AG04450 (cell line): ENCODE measurements around the gene ADAMTS17.

GRCh38 chr15:98743726-98744831, 95.7 kb downstream of the IGF1R start:
- CAGE, long polyA plus RNA, result no peak
- RRBS, result no CpG with 5 or more reads among the region's 8 CpGs

DNA sequence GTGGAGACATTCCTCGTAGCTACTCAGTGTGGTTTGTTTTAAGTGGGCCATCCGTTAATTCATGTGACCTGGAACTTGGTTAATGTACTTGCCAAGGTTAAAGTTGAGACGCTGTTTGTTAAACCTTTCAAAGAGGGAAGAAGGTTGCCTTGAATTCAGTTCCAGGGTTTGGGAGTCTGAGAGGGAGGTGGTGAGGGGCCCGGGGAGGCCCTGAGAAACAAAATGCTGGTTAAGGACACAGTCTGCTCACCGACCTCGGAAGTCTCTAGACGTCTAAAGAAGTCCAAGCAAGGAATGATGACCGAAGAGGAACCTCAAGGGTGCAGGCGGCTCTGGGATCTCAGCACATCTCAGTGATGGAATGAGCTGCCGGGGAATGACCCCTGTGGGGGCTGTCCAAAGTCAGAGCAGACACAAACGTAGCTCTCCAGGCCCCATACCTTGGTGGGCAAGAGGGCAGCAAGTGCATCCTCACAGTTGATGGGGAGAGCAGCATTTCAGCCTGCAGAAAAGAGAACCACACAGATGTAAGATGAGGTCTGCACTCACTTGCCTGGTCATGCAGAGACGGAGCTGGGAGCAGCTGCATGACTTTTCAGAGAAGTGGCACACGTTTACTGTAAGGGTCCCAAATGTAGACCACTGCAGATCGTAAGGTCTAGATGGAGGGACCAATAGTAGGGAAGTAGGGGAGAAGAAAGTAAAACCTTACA, 129.0 kb downstream of the IGF1R start:
- CAGE, long polyA plus RNA, result no peak
- RRBS, result no CpG with 5 or more reads among the region's 14 CpGs

GRCh38 chr15:98787989-98788785, 139.8 kb downstream of the IGF1R start:
- CAGE, long polyA plus RNA, result no peak
- RRBS, result no CpG with 5 or more reads among the region's 9 CpGs

DNA sequence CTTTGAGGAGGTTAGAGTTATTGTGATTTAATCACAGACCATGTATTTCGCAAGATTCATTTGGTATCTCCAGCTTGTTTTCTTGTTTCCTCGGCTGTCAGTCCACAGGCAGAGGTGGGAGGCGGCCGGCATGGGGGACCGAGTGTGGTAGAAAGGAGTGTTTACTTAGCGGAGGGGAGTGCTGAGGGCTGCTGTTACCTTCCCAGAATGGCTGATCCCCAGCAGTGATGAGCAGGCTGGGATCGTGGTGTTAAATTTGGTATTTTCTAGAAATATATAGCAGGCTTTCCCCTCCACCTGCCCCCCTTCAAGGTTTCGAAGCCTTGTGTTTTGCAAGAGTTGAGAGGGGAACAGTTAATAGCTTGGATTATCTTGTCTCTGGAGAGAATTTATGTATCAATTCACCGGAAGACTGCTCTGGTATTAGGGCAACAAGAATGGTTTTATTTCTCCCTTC, 151.2 kb downstream of the IGF1R start:
- CAGE, long polyA plus RNA, result no peak
- RRBS, result no CpG with 5 or more reads among the region's 9 CpGs

- CAGE, long polyA plus RNA, result no peak
- RRBS, result no CpG with 5 or more reads among the region's 9 CpGs
Measured at GRCh38 chr15:98870748-98871478, 136.7 kb downstream of the PGPEP1L start.

DNA sequence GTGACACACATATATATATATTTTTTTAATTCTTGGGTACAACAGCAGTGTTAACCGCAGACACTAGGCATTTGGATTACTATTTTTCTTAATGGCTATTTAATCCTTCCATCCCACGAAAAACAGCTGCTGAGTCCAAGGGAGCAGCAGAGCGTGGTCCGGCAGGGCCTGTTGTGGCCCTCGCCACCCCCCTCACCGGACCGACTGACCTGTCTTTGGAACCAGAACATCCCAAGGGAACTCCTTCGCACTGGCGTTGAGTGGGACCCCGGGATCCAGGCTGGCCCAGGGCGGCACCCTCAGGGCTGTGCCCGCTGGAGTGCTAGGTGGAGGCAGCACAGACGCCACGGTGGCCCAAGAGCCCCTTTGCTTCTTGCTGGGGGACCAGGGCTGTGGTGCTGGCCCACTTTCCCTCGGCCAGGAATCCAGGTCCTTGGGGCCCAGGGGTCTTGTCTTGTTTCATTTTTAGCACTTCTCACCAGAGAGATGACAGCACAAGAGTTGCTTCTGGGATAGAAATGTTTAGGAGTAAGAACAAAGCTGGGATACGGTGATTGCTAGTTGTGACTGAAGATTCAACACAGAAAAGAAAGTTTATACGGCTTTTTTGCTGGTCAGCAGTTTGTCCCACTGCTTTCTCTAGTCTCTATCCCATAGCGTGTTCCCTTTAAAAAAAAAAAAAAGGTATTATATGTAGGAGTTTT, 48.3 kb downstream of the PGPEP1L start:
- CAGE, long polyA plus RNA, result no peak
- RRBS, result 95% methylated on average over 5 of the region's 18 CpGs

GRCh38 chr15:99110510-99111388, 5.9 kb downstream of the SYNM start:
- CAGE, long polyA plus RNA, result no peak
- RRBS, result no CpG with 5 or more reads among the region's 9 CpGs

- CAGE, long polyA plus RNA, result no peak
- RRBS, result no CpG with 5 or more reads among the region's 3 CpGs
Measured at GRCh38 chr15:99115144-99115365, 10.2 kb downstream of the SYNM start.

GRCh38 chr15:99127730-99127976, 22.8 kb downstream of the SYNM start:
- CAGE, long polyA plus RNA, result no peak
- RRBS, result no CpG with 5 or more reads among the region's 3 CpGs

DNA sequence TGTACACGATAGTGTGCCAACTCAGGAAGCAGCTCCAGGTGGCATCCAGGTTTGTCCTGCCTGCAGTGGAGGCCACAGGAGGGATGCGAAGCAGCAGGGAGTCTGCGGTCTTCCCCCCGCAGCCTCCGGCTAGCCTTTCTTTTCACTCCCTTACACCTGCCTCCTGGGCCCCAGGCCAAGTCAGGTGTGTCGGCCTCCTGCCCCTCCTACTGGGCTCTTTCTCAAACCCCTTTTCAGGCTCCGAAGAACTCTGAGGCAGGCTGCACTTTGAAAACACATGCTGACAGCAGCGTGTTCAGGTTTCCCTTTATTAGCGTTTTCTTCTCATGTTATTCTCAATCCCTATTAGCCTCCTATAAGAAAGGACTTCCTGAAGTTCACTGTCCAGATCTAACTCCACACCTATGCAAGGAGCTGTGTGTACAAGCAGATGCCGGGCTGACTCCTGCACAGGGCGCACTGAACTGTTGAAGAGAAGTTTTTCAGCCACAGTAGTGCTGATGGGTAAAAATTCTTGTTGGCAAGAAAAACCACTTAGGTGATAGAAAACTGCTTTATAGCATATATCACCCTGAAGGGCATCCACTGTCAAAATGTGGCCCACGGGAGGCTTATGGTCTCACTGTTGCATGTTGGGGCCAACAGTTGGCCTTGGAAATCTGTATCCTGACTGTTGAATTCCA, 32.5 kb downstream of the SYNM start:
- CAGE, long polyA plus RNA, result no peak
- RRBS, result no CpG with 5 or more reads among the region's 12 CpGs

- CAGE, long polyA plus RNA, result no peak
- RRBS, result no CpG with 5 or more reads among the region's 4 CpGs
Measured at GRCh38 chr15:99139246-99139610, 34.3 kb downstream of the SYNM start.

DNA sequence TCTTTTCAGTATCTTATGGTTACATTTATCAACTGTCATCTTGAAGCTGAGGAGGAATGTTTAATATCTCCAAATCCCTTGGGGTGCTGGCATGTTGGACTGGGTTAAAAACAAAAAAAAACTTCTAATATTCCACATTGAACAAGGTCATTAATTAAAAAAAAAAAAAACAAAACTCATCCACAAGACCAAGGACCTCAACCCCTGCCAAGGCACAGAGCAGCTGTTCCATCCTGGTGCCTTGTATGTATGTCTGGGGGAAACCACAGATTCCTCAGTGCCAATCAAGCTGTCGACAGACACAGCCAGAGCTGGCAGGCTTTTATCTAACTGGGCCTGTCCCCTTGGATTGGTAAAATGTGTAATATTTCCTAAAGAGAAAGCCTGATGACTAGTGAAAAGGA, 69.2 kb downstream of the TTC23 start:
- CAGE, long polyA plus RNA, result no peak
- RRBS, result no CpG with 5 or more reads among the region's 1 CpG

GRCh38 chr15:99485414-99486044, 80.3 kb upstream of the MEF2A start:
- CAGE, long polyA plus RNA, result no peak
- RRBS, result no CpG with 5 or more reads among the region's 10 CpGs

GRCh38 chr15:99509359-99510102, 56.3 kb upstream of the MEF2A start:
- CAGE, long polyA plus RNA, result no peak
- RRBS, result no CpG with 5 or more reads among the region's 13 CpGs

DNA sequence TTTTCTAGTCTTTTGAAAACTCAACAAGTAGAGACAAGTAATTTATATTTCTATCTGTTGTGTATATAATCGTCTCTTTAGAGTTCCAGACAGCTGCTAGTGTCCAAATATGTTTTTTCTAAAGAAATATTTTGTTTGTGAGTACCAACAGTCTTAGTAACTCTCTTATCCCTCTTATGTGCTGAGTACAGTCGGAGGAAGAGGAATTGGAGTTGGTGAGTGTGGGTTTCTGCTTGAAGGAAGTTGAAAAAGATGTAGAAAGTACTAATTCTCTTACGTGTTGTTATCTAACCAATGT, 30.1 kb downstream of the LYSMD4 start:
- CAGE, long polyA plus RNA, result no peak
- RRBS, result no CpG with 5 or more reads among the region's 3 CpGs

GRCh38 chr15:99708321-99709028, 24.8 kb downstream of the LYSMD4 start:
- CAGE, long polyA plus RNA, result no peak
- RRBS, result no CpG with 5 or more reads among the region's 12 CpGs

GRCh38 chr15:99732237-99733248, 694 bp downstream of the LYSMD4 start:
- CAGE, long polyA plus RNA, result no peak
- RRBS, result under 1% methylated on average over 8 of the region's 57 CpGs

DNA sequence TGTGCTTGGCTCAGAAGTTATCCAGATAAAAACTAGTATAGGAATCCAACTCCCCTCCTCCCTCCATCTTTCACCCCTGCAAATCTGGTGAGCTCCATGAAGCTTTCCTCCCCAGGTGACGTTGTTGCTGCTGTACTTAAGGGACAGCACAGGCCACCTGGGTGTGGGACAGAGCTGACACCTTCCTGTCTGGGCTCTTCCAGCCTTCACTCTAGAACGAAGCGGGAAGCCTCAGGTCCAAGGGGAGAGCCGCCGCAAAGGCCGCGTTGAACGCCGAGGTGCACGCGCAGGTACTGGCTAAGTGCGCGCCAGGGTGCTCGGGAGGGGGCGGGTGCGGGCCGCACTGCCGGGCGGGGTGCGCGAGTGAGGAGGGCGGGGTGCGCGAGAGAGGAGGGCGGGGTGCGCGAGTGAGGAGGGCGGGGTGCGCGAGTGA, 192.8 kb upstream of the LYSMD4 start:
- CAGE, long polyA plus RNA, result no peak
- RRBS, result no CpG with 5 or more reads among the region's 30 CpGs

DNA sequence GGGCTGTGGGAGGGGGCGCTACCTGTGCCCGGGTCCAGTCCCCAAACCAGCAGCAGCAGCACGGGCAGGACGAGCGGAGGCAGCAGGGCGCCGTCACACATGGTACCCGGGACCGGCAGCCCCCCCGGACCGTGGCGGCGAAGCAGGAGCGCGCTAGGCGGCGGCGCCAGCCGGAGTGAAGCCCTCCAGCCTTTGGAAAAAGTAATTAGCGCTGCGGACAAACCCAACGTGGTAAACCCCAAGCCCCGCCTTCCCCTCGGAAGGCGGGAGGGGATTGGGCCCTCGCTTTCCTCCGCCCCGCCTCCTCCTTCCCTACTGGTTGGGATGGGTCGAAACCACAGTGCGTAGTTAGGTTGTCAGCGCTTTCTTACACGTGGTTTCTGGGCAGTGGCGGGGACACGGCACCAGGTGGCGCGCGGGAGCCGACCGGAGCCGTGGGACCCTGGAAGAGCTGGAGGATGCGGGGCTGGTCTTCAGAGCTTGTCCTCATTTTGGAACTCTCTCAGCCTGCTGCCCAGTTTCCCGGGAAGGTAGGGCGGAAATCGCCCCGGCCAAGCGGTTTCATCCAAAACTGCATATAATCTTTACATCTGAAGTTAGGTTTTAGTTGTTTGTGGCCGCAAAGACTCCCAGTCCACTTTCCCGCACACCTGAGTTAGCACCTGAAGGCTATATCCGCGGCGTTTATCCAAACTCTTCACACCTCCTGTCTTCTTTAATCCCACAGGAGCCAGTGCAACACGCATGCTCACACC, at the start of gene ADAMTS17:
TSS of gene ADAMTS17 (minus strand) at position 177 of the 755 bp plus-strand sequence.
- CAGE, long polyA plus RNA, result no peak
- RRBS, result 8% methylated on average over 21 of the region's 52 CpGs

- CAGE, long polyA plus RNA, result no peak
- RRBS, result no CpG with 5 or more reads among the region's 9 CpGs
Measured at GRCh38 chr15:100350524-100350934, 8.8 kb upstream of the ADAMTS17 start.